ENCODE results near the genes SLC16A13, ASGR2, DVL2, TMEM95 and NLGN2.

GRCh38 chr17:7015228-7016073 is 869 bp downstream of the C17orf49 start:
- RRBS: no CpG with 5 or more reads among the region's 27 CpGs

- RRBS: no CpG with 5 or more reads among the region's 2 CpGs
Observed at GRCh38 chr17:7017580-7017796, 2.9 kb downstream of the C17orf49 start.

DNA sequence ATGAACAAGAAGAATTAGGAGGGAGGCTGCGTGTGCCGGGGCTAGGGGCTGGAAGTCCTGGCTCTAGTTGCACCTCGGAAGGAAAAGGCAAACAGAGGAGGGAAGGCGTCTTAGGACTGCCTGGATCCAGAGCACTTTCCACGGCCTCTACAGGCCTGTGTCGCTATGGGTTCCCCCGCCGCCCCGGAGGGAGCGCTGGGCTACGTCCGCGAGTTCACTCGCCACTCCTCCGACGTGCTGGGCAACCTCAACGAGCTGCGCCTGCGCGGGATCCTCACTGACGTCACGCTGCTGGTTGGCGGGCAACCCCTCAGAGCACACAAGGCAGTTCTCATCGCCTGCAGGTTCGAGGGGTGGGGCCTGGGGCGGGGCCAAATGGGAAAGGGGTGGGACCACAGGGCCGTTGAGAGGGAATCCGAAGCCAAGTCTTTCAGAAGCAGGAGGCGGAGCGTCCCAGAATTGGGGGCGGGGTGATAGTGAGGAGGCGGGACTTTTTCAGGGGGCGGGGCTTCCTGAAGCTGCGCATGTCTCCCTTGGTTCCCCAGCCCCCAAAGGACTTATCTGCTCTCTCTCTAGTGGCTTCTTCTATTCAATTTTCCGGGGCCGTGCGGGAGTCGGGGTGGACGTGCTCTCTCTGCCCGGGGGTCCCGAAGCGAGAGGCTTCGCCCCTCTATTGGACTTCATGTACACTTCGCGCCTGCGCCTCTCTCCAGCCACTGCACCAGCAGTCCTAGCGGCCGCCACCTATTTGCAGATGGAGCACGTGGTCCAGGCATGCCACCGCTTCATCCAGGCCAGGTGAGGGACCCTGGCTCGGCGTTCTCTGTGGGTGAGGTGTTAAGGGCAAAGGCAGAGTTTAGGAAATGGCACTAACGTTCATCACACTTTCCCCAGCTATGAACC is 908 bp downstream of the BCL6B start:
- RRBS: 97% methylated on average over 6 of the region's 53 CpGs

DNA sequence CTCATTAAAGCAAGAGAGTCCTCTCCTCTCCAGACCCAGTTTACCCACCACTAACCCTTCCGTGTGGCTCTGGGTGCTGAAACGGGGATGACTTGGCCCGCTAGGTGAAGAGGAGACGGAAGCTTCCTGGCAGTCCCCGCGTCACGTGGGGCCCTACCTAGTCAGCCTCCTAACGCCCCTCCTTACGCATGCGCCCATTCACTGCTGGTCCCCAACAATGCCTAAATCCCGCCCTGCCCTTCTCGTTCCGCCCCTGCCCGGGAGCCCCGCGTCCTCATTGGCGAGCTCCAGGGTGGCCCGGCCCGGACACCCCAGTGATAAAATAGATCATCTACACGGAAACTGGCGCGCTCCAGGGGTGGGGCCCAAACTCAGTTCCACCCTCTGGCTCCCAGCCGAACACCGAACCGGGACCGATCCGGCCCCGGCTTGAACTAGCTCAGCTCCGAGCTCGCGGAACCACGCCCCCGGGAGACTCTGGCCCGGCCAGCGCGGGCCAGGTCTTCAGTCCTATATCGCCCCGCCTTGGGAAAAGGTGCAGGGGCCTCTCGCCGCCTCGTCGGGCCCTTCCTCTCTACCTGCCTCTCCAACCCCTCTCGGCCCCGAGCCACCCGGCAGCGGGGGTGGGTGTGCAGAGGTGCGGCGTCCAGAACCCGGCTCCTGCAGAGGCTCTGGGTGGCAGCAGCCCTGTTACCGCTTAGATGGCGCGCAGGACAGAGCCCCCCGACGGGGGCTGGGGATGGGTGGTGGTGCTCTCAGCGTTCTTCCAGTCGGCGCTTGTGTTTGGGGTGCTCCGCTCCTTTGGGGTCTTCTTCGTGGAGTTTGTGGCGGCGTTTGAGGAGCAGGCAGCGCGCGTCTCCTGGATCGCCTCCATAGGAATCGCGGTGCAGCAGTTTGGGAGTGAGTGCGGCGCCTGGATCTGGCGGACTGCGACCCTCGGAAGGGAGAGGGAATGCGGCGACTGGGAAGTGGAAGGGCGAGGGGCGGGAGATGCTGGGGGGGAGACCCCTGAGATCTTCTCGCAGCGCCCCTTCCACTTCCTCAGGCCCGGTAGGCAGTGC is at the start of gene SLC16A13:
Gene SLC16A13, plus strand, starts transcription at position 334 of the 1,061 bp plus-strand sequence.
- RRBS: 2% methylated on average over 16 of the region's 79 CpGs

DNA sequence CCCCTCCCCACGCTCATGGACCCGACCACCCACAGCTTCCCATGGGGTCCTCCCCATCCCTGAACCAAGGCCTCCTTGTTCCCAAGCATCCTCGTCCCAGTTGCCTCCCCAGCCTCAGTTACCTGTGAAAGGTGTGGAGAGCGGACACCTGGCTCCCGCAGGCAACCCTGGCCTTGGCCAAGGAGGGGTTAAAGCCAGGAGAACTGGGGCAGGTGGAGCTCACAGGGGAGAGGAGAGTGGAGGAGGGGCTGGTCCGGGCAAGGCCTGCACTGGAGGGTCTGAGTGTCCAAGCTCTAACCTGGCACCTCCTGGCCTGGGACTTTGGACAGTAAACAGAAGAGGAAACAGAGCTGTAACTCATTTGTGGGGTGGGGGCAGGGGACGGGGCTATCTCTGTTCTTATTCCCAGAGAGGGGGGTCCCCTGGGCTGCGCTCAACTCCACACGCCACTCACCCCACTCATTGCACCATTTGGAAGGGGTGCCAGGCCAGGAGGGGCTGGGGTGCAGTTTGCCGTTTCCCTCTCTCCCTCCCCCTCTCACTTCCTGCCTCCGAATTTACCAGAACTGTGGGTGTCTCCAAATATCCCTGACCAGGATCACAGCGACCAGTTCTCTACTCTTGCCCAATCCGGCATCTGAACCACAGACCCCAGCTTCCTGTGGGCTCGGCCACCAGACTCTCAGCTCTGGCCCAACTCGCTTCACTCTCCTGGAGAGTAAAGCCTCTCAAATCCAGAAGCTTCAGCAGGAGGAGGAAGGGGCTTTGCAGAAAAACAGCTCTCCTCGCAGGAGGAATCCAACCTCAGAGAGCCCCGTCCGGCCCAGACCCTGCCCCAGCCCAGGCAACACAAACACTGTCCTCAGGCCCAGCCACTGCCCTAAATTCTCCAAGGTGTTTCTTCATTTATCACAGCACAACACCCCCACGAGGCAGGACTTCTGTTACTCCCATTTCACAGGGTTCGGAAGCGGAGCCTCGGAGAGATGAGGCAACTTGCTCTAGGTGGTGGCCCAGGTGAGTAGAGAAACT is at the start of gene ASGR2:
Gene ASGR2, minus strand, starts transcription at position 330 of the 1,032 bp plus-strand sequence.
- RRBS: no CpG with 5 or more reads among the region's 22 CpGs

GRCh38 chr17:7133984-7134455 is 19.4 kb upstream of the ASGR2 start:
- RRBS: 79% methylated on average over 5 of the region's 21 CpGs

- RRBS: no CpG with 5 or more reads among the region's 85 CpGs
Observed at GRCh38 chr17:7233854-7235178, at the start of gene DVL2. Gene DVL2, minus strand, starts transcription at chr17:7234517.

DNA sequence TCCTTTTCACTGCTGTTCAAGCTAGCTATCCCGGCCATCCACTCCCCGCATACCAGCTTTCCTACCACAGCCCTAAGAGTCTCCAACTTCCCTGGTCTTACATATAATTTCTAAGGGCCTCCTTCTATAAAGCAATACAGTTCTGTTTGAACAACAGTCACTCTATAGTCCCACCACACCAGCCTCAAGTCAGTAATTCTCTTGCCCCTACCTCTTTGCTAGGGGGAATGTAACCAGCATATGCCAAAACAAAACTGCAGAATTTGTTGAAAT is 2.1 kb downstream of the PHF23 start:
- RRBS: no CpG with 5 or more reads among the region's 2 CpGs

- RRBS: 4% methylated on average over 4 of the region's 12 CpGs
Observed at GRCh38 chr17:7238865-7239120, 464 bp downstream of the PHF23 start.

- RRBS: no CpG with 5 or more reads among the region's 8 CpGs
Observed at GRCh38 chr17:7280071-7280416, 1.5 kb upstream of the SLC2A4 start.

GRCh38 chr17:7328834-7329254 is 291 bp downstream of the NEURL4 start:
- RRBS: 1% methylated on average over 7 of the region's 35 CpGs

DNA sequence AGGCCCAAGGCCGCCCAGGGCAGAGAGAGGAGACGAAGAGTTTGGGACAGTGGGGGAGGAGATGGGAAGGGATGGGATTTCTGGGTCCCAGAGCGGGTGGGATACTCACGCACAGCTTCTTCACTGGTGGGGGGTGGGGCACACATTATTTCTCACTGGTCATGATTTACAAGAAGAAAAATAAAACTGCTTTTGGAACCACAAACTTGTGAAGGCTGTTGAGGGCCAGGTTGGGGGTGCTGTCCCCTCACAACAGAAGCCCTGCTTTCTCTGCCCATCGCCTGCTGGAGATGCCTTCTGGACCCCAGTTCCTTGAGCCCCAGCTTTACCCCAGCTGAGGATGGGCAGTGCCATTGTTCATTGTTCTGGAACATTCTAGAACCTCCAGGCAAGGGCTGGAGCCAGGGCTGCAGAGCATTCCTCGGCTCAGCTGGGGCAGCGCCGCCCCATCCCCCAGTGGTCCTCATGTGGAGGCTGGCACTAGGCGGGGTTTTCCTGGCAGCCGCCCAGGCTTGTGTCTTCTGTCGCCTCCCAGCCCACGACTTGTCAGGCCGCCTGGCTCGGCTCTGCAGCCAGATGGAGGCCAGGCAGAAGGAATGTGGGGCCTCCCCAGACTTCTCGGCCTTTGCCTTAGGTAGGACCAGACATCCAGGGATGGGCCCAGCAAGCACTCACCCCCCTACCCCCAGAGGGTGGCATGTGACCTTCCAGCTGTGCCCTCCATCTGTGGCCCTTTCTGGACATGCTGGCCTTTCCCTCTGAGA is at the start of gene TMEM95:
Gene TMEM95, plus strand, starts transcription at position 417 of the 764 bp plus-strand sequence.
- RRBS: no CpG with 5 or more reads among the region's 15 CpGs

- RRBS: no CpG with 5 or more reads among the region's 2 CpGs
Observed at GRCh38 chr17:7407681-7407909, at the start of gene NLGN2. Gene NLGN2, plus strand, starts transcription at chr17:7407845.

- RRBS: 47% methylated on average over 12 of the region's 71 CpGs
Observed at GRCh38 chr17:7436868-7437444, 1.7 kb downstream of the TMEM102 start.

DNA sequence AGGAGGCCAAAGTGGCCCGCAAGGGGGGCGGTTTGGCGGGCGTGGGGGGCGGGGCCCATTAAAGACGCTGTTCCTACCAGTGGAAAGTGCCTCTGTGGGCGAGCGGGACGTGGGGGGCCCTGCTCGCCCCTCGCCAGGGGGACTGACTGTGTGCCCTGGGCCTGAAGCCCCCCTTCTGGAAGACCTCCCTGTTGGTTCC is 2.0 kb upstream of the FGF11 start:
- RRBS: no CpG with 5 or more reads among the region's 11 CpGs

- RRBS: no CpG with 5 or more reads among the region's 1 CpG
Observed at GRCh38 chr17:7460059-7460459, 15.2 kb downstream of the CHRNB1 start.

DNA sequence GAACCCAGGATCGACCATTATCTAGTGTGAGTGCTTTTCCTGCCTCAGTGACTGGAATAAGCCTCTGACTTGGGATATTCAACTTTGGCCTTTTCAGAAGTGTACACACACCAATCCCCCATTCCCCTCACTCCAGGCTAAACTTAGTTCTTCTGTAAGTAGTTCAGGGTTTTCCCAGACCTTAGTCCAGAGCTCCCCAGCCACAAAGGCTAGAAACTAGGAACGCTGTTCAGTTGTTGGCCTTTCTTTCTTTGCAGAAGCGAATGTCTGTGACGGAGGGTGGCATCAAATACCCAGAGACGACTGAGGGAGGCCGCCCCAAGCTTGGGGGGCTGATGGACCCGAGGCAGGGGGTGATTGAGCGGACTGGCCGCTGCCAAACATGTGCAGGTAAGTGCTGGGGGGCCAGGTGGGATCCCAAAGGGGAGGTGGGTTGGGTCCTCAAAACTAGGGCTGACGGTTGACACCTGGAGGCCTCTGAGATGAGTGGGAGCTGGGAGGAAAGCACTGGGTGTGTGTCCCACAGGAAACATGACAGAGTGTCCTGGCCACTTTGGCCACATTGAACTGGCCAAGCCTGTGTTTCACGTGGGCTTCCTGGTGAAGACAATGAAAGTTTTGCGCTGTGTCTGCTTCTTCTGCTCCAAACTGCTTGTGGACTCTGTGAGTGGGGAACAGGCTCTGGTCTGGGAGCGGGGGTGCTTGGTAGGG is 14.6 kb downstream of the SLC35G6 start:
- RRBS: no CpG with 5 or more reads among the region's 13 CpGs

GRCh38 chr17:7497176-7497790 is 16.0 kb downstream of the SLC35G6 start:
- RRBS: no CpG with 5 or more reads among the region's 18 CpGs

- RRBS: no CpG with 5 or more reads among the region's 5 CpGs
Observed at GRCh38 chr17:7504650-7504996, 23.4 kb downstream of the SLC35G6 start.

- RRBS: no CpG with 5 or more reads among the region's 15 CpGs
Observed at GRCh38 chr17:7510533-7511383, 29.5 kb downstream of the SLC35G6 start.

Data from Jurkat, Clone E6-1 (cell line).